Hepatocyte (in vitro differentiated cells and primary cell): ENCODE results near the genes DPRX and LAIR1.

GRCh38 chr19:53463251-53463837 is 4.2 kb upstream of the ZNF813 start:
- RAMPAGE, long total RNA: no peak
- RRBS: 24% methylated on average over 11 of the region's 25 CpGs

- RAMPAGE, long total RNA: no peak
- RRBS: no CpG with 5 or more reads among the region's 28 CpGs
Measured at GRCh38 chr19:53466812-53467469, 592 bp upstream of the ZNF813 start.

- RAMPAGE, long total RNA: no peak
- RRBS: no CpG with 5 or more reads among the region's 3 CpGs
Measured at GRCh38 chr19:53519124-53519486, 18.8 kb upstream of the ZNF331 start.

DNA sequence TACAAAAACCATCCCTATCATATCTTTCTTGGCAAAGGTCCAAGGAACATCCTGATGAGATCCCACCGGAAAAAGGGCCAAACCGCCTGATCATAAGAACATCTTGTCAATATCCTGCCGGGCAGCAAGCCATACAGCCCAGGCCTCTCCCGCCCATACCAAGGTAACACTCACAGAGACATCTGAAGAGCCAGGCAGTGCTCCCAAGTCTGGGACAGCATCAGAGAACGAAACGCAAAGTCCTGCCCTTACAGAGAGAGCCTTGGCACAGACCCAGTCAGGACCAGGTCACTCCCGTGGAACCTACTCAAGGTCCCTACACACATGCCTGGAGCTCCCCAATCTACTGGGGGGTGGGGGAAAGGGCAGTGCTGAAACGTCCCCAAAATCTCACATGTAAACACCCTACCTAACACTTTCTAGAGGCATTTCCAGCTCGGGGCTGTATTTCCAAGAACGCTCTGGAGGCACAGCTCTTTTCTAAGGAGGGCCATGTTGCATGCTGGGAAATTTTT is 18.4 kb upstream of the ZNF331 start:
- RAMPAGE, long total RNA: no peak
- RRBS: 60% methylated on average over 2 of the region's 10 CpGs

DNA sequence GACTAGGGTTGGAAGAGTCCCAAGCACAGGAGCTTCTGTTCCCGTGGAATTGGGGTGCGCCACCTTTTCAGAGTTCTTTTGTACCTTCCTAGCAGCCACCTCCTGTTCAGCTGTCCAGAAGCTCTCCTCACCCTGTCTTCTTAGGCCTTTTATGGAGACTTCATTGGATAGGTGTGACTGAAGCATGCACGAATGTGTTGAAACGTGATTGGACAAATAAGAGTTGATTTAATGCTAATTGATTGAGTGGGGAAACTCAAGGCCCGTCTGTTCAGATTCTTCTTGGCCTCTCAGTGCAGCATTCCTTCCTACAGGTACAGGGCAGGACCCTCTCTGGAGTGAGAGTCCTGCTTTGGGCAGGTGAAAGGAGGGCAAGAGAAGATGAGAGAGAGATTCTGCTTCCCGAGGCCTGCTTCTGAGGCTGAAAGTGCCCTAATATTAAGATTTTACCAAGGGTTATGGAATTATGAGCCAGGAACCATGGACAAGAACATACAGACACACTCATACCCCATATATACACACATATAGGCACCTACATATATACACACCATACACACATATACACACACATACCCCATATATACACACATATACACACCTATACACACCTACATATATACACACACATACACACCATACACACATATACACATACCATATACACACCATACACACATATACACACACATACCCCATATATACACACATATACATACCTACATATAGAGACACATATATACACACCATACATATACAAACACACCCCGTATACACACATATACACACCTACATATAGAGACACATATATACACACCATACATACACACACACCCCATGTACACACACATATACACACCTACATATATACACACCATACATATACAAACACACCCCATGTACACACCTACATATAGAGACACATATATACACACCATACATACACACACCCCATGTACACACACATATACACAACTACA is 20.6 kb downstream of the ZNF331 start:
- RAMPAGE, long total RNA: no peak
- RRBS: no CpG with 5 or more reads among the region's 7 CpGs

GRCh38 chr19:53631583-53632258 is at the start of gene DPRX:
TSS of gene DPRX (plus strand) at chr19:53631999.
- RAMPAGE, long total RNA: no peak
- RRBS: no CpG with 5 or more reads among the region's 19 CpGs

DNA sequence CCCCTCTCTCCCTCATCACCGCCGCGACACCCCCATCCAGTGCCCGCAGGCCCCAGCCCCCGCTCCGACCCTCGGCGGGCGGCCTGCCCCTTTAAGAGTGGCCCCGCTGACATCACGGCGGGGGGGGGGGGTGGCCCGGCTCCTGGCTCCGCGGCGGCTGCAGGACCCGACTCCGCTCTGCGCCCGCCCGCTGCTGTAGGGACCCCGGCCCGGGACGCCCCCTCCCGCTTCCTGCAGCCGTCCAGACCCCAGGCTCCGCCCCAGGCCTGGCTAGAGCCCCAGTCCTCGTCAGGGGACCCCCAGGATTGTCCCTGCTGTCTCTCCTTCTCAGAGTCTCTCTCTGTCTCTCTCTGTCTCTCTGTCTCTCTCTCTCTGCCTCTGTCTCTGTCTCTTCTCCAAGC is 603 bp upstream of the CACNG7 start:
- RAMPAGE, long total RNA: no peak
- RRBS: 10% methylated on average over 10 of the region's 28 CpGs

- RAMPAGE, long total RNA: no peak
- RRBS: no CpG with 5 or more reads among the region's 17 CpGs
Measured at GRCh38 chr19:53959233-53959691, 3.5 kb upstream of the CACNG8 start.

DNA sequence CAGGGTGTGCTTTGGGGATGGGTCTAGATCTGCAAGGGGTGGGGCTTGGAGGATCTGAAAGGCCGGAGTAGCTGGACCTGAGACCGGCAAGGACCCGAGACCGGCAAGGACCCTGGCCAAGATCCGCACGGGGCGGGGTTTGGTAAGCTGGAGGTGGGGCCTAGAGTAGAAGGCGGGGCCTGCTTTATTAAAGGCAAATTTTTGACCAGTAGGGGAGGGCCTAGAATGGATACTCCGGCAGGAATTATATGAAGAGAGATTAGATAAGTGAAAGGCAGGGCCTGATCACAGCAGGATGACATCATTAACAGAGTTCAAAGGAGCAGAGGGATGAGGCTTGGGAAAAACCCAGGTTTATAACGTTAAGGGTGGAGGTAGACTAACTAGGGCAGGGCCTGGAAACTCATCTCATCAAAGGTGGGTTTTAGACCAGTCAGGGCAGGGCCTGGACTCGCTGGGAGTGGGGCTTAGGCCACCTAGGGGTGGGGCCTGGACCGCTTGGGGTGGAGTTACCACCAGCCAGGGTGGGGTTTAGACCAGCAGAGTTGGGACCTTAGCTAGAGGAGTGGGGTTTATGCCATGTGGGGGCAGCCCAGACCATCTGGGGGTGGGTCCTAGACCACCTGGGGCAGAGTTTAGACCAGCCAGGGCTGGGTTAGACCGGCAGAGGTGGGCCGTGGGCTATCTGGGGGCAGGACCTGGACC is 10.4 kb upstream of the CACNG6 start:
- RAMPAGE, long total RNA: no peak
- RRBS: no CpG with 5 or more reads among the region's 14 CpGs

GRCh38 chr19:54081380-54081653 is 152 bp upstream of the TARM1 start:
- RAMPAGE, long total RNA: no peak
- RRBS: no CpG with 5 or more reads among the region's 5 CpGs

- RAMPAGE, long total RNA: no peak
- RRBS: no CpG with 5 or more reads among the region's 15 CpGs
Measured at GRCh38 chr19:54138773-54139227, 1.2 kb downstream of the CNOT3 start.

- RAMPAGE, long total RNA: no peak
- RRBS: no CpG with 5 or more reads among the region's 20 CpGs
Measured at GRCh38 chr19:54160441-54160853, 926 bp upstream of the LENG1 start.

DNA sequence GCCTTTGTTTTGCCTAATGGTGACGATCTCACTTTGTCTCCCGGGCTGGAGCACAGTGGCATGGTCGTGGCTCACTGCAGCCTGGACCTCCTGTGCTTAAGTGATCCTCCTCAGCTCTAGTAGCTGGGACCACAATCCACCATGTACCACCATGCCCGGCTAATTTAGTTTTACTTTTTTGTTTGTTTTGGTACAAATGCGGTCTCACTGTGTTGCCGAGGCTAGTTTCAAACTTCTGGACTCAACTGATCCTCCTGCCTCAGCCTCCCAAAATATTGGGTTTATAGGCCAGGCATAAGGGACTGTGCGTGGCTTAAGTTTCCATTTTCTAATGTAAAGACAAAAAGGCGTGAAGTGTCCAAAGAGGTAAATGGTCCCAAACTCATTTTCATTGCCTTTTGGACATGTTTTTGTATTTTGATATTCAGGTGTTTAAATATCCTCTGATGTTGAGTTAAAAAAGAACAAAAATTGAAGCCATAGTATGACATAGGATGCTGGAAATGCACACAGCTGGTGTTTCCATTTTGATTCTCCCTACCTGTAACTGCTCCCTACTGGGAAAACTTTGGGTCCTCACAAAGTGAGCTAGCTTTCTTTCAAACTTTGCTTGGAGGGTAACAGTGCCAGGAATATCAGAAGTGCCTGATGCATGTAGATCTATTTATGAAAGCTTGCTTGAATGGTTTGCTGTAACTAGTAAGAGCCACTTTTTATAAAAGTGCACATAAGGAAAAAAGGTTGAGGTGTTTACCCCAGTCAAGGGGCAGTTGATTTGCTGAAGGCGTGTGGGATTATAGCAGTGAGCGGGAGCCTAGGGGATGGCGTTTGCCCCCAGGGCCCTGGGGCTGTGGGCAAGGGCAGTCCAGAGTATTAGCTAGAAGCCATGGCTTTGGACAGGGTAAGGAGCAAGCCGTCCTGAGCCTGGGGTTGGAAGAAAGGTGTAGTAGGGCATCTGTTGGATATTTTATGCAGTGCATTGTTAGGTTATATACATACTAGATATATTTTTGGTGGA is 4.1 kb downstream of the RPS9 start:
- RAMPAGE, long total RNA: no peak
- RRBS: no CpG with 5 or more reads among the region's 12 CpGs

GRCh38 chr19:54242557-54243021 is 14.5 kb downstream of the LILRB5 start:
- RAMPAGE, long total RNA: no peak
- RRBS: no CpG with 5 or more reads among the region's 7 CpGs

GRCh38 chr19:54252807-54253204 is 4.3 kb downstream of the LILRB5 start:
- RAMPAGE, long total RNA: no peak
- RRBS: no CpG with 5 or more reads among the region's 14 CpGs

DNA sequence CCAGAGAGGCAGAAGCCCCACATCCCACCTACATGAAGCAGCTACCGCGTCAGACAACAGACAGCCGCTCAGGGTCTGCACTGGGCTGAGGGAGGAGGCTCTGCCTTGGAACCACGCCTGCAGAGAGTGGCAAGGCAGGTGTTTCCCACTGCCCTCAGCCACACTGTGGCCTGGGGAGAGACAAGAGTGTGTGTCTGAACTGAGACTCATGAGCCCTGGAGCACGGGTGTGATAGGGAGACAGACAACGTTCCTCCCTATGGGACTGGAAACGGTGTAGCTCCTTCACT is 5.4 kb upstream of the LILRB2 start:
- RAMPAGE, long total RNA: no peak
- RRBS: no CpG with 5 or more reads among the region's 7 CpGs

DNA sequence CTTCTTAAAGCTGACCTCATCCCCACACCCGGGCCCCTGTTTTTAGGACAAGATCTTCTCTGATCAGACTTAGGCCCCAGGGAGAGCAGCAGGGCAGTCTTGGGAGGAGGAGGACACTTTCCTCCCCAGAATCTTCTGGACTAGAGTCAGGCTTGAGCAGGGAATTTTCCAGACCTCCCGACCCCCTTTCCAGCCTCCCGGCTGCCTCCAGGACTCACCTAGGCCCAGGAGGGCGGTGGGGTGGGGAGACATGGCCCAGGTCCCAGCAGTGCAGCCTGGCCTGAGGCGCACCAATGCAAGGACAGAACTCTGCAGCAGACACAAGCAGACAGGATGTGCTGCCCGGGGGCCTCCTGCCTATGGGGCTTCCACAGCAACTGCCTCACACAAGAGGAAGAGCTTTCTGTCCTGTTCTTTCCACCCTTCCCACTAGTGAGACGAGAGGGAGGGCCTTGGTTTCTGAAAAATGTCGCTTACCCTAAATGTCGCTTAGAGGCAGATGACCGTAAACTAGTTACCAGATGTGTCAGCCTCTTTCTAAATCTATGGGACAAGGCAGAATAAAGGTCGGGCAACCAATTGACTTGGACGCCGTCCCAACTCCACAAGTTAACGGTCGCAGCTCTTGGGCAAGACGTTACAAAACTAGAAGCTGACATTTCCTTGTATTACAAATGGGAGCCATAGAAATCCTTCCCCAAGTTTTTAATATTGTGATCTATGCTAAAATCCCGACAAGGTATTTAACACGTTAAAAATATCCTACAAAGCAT is at the start of gene LAIR1:
Gene LAIR1 (minus strand): TSS at position 379 of the 773 bp plus-strand sequence.
- RAMPAGE, long total RNA: no peak
- RRBS: no CpG with 5 or more reads among the region's 18 CpGs

- RAMPAGE, long total RNA: no peak
- RRBS: no CpG with 5 or more reads among the region's 39 CpGs
Measured at GRCh38 chr19:54375016-54376018, 10.6 kb upstream of the LAIR1 start.

DNA sequence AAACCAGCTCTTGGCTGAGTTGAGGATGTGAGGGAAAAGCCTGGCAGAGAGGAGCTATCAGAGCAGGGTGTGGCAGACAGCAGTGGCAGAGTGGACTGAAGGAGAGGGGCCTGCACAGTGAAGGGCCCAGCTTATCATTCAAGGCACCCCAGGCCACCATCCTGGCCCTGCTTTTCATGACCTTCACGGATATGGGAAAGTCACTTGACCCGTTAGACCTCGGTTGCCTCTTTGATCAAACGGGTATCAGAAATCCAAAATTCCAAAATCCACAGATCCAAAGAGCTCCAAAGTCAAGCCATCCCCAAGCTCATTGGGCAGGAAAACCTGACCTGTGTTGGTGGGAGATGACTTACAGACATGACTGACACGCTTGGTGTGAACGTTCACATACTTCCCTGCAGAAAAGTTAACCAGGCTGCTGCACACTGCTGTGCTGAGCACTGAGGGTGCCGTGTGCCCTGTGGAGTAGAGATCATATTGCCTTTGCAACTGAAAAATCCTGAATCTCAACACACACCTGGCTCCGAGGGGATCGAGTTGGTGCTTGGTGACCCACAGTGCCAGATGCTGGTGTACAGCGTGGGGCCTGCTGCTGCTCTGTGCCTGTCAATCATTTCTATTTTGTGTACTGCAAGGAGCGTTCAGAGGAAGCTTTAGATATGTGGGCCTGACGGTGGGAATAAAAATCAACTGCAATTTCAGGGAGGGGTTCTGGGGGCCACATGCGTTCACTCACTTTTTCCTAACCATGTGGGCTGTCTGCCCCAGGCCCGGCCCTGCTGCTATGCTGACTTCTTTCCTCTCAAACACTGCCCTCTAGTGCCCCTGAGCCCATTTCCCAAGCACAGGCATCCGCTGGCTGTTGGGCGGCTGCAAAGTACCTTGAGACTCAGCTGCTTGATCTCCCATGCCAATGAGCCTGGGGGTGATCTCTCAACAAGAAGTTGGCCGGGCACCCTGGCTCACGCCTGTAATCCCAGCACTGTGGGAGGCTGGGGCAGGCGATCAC is 9.9 kb upstream of the LENG8 start:
- RAMPAGE, long total RNA: no peak
- RRBS: no CpG with 5 or more reads among the region's 19 CpGs

DNA sequence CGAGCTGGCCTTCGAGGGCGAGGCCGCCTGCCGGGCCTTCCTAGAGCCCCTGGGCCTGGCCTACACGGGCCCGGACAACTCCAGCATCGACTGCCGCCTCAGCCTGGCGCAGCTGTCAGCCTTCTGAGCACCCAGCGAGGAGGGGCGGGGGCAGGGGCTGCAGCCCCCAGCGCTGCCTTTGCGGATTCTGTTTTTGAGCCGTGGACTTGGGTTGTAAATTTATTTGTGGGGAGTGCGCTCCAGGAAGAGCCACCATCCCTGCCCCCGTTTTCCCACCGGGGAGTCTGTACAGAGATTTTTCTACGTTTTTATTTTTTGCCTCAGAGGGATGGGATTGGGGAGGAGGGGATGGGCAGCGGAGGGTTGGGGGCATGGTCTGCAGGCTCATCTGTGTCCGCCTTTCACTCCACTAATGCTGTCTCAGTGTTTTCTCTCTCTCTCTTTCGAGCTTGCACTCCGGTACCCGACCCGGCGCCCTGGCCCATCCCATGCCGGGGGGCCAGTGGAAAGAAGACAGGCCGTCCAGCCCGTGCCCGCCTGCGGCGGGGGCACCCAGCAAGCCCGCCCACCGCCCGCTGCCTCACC is 2.7 kb downstream of the LENG9 start:
- RAMPAGE, long total RNA: no peak
- RRBS: 97% methylated on average over 3 of the region's 35 CpGs